Myometrial cell (primary cell): ENCODE measurements around the genes TMEM121B, HDHD5 and CLTCL1.

GRCh38 chr22:17035120-17035835, 27.3 kb upstream of the GAB4 start:
- RAMPAGE, long total RNA, result no peak

- RAMPAGE, long total RNA, result no peak
Measured at GRCh38 chr22:17120714-17122080, at the start of gene TMEM121B. Gene TMEM121B, minus strand, starts transcription at chr22:17121360.

DNA sequence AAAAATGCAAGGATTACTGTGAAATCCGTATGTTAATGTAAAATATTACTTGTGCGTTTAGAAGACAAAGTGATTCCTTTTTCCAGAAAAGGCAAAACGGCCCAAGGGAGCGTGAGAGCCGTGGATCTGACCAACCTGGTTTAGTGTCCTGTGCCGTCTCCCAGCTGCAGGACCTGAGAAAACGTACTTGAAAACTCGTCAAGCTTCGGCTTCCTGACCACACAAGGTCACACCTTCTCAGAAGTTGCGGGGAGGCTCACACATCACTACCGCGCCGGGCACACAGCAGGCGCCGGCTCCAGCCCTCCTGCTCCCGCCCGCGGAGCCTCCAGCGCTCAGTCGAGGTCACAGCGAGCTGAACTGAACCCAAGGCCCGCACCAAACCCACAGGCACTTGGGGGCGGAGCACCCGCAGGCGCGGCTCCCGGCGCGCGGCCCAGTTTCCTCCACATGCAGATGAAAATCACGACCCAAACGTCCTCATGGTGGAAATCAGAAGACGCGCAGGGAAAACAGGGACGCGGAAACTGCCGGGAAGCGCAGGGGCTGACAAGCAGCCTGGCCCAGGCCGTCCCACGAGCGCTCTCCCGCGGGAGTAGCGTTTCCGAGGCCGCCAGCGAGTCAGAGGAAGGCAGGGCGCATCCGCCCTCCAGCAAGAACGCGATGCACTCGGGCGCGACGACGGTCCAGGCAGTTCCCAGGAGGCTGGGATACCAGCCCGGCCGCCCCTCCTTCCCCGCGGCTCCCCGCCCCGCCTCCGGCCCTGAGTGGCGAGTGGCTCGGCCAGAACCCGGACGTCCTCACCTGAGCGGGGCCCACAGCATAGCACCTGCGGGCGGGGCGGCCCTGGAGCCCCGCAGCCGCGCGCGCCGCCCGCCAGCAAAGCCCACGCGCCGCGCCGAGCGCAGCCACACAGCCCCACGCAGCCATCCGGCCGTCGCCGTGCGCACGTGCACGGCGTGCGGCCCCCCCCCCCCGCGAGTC, at the start of gene HDHD5:
Gene HDHD5 (minus strand): TSS at position 956 of the 984 bp plus-strand sequence.
- RAMPAGE, long total RNA, result start-site peak on the minus strand centred at position 684 of the sequence, 114 bp wide, 5 and 13 reads in 2 replicates; start-site peak on the minus strand centred at position 873 of the sequence, 35 bp wide, 15 and 16 reads in 2 replicates

DNA sequence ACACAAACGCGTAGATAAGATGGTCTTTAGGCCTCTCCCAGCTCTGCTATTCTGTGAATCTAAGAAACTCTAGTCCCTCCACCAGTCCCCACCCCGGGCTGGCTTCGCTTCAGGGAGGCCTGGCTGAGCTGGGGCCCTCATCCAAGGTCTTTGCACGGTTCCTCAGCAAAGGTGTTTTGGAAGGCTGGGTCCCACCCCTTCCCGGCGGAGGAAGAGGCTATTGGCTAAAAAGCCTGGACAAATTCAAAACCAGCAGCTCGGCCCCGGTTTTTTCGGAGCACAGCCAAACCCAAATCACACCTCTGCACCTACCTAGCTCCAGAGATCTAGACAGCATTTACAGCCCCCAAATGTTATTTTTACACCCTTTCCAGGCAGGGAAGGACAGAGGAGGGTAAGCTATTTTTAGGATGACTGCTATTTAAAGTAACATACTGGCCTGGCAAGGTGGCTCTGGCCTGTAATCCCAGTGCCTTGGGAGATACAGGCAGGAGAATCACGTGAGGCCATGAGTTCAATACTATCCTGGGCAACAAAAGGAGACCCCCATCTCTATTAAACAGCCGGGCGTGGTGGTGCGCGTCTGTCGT, 13.2 kb upstream of the HDHD5 start:
- RAMPAGE, long total RNA, result no peak

DNA sequence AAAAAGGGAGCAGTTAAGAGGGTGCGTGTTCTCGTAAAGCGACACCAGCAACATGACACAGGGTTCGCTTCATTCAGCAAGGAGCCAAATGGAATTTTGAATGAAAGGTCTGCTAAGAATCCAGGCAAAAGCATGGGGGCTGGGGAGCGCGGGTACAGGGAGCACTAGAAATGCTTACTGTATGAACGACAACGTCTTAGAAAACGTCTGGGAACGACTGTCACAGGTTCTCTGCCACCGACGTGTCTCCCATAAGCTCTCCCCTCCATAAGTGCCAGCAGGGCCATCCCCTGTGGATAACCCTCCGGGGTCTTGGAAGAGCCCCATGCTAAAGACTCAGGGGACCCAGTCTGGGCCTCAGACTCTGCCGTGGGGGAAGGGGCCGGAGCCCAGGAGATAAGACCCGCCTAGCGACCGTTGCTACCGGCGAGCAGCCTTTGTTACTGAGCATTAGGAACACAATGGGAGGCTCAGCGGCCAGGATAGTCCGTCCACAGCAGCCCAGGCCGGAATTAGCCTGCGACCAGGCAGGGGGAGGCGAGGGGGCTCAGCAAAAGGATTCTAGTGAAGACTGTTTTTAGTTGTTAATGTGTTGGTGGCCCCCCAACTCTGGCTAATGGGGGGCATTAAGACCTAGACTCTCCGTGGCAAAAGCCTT, 20.7 kb downstream of the ADA2 start:
- RAMPAGE, long total RNA, result no peak

- RAMPAGE, long total RNA, result no peak
Measured at GRCh38 chr22:17241916-17242630, 22.8 kb upstream of the ADA2 start.

DNA sequence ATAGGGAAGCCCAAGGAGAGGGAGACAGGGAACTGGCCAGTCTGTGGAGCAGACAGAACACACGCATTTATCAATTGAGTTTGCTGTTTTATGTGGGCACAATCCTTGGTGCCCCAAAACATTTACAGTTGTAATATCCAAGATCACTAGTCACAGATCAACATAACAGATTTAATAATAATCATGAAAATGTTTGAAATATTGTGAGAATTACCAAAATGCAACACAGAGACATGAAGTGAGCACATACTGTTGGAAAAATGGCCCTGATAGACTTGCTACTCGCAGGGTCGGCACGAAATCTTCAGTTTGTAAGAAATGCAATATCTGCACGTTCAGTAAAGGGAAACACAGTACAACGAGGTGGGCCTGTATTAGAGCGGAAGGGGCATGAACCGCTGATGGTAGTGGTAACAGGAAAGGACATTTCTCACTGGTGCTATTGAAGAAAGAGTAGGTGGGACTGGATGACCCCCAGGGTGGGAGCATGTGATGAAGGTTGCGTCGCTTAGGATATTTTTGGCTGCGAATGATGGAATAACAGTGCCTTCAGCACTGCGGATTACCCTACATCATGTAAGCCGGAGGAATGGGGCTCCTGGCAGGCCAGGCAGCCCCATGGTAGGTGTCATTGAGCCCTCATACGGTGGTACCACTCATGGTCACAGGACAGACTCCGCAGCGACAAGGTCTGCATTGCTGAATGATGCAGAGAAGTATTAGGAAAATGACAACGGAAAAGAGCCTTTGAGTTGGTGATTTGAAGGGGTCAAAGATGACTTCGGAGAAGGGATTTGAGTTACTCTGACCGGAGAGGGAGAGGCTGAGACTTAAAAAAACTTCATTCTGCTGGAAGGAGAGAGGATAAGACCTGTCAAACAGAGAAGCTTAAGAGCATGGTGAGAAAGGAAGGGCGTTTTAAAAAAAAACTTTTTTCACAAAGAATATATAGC, 16.5 kb downstream of the CECR2 start:
- RAMPAGE, long total RNA, result no peak

DNA sequence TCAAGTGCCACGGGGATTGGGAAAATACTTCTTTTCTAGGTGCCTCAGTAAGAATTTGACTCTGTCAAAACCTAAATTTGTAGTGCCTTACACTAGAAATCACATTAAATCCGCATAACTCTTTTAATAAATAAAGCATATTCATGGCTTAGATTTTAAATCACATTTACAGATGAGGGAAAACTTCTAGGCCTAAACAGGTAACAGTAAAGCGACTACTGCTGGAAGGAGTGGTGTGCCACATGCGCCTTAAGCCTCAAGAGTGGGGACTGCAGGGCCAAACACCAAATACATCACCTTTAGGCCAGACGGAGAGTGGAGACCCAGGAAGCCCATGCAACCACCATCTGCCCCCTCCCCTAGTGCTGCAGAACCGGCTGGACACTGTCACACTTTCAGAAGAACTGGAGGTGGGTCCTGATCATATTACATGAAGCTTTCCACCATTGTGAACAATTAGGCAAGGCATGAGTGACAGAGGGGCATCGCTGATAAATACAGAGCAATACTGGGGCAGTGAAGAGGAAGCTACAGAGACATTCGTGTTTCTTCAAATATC, 28.8 kb downstream of the SLC25A18 start:
- RAMPAGE, long total RNA, result no peak

GRCh38 chr22:17749112-17749432, 25.2 kb downstream of the BID start:
- RAMPAGE, long total RNA, result no peak

- RAMPAGE, long total RNA, result no peak
Measured at GRCh38 chr22:17753615-17753929, 20.7 kb downstream of the BID start.

- RAMPAGE, long total RNA, result no peak
Measured at GRCh38 chr22:17807909-17808565, 33.8 kb upstream of the BID start.

DNA sequence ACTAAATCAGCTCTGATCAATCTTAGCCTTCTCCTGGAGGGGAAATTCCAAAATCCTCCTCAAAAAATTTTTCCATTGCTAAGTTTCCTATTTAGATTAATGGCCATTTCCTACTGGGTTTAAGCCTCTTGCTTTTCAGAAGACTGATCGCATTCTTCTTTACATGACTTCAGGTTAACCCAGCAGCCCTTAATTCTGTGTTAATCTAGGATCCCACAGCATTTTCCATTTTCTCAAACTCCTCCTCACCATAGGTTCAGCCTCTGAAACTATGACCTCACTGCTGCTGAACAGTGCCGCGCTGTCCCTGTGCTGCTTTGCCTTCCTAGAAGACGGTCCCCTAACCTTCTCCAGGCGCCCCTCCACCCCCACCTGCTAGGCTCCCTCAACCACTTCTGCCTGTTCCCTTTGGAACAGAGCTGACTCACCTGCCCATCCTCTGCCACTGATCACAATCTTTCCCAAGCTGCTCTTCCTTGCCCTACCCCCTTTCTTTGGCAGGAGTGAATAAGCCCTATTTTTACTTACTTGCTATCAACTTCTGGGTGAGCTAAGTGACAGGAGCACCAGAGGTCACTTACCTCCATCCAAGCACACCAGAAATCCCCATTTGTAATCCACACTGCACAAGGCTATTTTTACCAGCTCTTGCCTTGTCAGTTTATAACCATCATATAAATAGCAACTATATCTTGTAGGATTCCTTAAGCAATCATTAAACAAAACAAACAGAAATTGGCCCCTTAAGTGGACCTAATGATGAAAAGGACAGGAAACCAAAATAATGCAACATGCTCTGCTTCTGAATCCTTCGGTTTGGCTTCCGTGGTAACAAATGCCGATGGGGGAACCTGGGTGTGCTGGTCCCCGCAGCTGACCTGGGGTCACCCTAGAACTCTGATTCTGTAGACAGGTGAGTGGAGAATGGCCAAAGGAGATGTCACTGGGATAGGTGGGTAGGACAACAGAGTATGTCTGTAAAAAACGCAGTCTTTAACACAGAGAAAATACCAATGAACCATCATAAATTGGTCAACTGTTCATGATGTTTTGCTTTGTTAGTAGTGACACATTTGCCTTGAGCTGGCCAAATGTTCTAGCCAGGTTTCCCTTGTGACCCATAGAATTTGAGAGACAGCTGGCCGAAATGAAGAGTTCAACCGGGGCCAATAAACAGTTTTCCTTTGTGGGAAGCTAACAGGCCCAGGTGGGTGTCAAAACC, 116.1 kb upstream of the BID start:
- RAMPAGE, long total RNA, result no peak

- RAMPAGE, long total RNA, result no peak
Measured at GRCh38 chr22:17901581-17902424, 122.6 kb downstream of the MICAL3 start.

GRCh38 chr22:17996528-17996974, 27.8 kb downstream of the MICAL3 start:
- RAMPAGE, long total RNA, result no peak

DNA sequence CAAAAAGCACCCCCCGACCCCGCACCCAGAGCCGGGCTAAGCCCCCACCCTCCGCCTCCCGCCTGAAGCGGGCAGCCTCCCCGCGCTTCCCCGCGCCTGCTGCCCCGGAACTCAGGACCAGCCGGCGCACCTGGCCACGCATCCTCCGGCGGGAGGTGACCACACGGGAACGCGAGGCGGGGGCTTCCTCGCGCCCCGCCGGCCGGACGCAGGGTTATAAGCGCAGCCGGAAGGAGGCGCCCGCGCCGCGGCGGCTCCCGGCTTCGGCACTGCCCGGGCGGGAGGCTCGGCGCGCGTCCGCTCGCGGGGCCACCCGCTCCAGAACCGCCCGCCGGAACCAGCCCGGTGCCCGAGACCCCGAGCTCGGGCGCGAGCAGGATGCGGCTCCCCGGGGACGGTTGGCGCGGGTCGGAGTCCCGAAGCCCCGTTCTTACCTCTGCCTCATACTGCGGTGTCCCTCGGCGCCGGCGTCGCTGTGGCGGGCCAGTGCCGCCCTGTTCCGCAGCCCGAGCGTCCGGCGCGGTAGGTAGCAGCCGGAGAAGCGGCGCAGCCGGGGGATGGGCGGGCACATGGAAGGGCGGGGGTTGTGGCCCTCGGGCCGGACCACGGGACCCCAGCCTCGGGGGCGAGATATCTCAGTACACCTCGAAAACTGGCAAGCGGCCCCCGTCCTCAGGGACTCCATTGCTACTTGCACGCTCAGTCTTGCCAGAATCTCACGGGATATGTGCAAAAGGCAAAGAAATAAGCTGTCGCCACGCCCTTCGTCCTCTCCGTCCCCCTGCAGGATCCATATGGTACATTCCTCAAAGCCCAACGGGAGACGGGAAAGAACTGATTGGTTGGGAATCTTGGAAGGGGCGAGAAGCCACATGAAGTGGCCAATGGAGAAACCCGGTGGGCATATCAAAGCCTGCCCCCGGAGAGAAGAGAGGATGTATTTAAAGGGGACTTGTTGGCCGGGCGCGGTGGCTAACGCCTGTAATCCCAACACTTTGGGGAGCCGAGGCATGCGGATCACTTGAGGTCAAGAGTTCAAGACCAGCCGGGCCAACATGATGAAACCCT, 23.1 kb downstream of the MICAL3 start:
- RAMPAGE, long total RNA, result start-site peak on the minus strand centred at position 538 of the sequence, 44 bp wide, 48 and 51 reads in 2 replicates

- RAMPAGE, long total RNA, result no peak
Measured at GRCh38 chr22:18950657-18951124, 14.6 kb upstream of the PRODH start.

- RAMPAGE, long total RNA, result no peak
Measured at GRCh38 chr22:19259409-19259920, 32.1 kb downstream of the CLTCL1 start.

GRCh38 chr22:19291567-19291847, at the start of gene CLTCL1:
Gene CLTCL1, minus strand, starts transcription at chr22:19291719.
- RAMPAGE, long total RNA, result no peak

GRCh38 chr22:19430371-19430974, 1.1 kb downstream of the HIRA start:
- RAMPAGE, long total RNA, result no peak

- RAMPAGE, long total RNA, result no peak
Measured at GRCh38 chr22:19440175-19440752, 7.2 kb downstream of the C22orf39 start.